Cytotoxic T cell (primary cell): ENCODE data around the gene CPVL.

DNA sequence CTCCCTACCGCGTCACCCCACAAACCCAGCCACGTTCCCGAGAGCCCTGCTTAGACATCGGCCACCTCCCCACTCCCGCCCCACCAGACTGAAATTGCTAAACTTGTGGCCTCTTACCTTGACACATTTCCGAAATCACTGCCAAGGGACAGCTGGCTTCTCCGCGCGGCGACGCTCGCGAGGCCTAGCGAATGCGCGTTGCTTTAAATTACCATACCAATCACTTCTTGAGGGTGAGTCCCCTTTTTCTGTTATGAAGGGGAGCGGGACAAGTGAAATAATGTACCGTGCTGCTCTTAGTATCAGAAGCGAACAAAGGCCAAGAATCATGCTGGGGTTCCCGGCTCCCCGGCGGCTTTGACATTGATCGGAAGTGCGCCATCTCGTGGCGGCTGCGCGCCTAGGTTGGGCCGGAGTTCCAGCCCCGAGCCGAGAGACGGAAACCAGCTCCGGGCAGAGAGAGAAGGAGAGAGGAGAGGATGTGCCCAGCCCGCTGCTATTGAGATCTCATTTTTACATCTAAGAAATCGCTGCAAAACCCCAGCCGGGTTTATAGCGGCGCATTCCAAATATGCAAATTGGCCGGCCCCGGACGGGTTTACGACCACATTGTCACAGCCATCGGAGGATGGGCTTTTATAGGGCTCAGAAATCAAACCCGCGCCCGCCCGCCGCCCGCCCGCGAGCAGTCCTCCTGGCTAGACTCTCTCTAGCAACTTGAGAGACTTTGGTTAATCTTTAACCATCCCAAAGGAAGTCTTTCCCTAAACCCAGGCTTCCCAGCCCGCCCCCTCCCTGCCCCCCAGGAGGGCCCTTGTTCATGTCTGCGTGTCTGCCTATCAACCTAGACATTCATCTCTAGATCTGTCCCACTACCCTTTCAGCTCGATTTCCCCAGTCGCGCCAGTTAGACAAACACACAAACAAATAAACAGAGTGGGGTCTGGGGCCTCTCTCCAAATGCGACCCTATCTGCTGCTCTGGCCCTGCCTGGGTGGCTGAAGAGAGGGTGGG, 5.2 kb downstream of the HOXA11 start:
- PRO-cap, 2 experiments = no peak in any of the 2 experiments

- PRO-cap, 2 experiments = no peak in any of the 2 experiments
Observed at GRCh38 chr7:27187144-27187786, 2.2 kb upstream of the HOXA11 start.

DNA sequence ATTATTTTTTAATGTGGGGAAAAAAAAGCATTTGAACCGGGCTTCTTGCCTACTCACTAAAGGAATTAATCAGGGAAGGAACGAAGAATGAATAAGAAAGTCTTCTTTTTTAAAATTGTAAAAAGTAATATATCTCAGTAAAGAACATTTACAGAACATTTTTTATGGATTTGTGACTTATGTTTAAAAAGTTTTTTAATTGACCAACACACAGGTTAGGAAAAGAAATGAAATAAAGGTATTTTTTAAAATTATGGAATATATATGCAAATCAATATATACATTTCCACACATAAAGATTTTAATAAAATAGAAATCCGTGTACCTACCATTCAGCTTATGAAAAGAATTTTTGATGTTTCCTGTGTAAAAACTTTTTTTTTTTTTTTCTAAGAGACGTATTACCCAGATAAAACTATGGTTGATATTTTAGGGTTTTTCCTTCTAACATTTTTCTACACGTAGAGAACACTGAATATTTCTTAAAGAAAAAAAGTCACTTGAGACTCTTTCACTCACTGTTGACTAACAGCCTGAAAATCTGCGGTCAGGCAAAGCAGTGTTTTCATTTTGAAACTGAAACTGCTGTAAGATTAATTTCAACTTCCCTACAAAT, 160.7 kb downstream of the TAX1BP1 start:
- PRO-cap, 2 experiments = no peak in any of the 2 experiments

DNA sequence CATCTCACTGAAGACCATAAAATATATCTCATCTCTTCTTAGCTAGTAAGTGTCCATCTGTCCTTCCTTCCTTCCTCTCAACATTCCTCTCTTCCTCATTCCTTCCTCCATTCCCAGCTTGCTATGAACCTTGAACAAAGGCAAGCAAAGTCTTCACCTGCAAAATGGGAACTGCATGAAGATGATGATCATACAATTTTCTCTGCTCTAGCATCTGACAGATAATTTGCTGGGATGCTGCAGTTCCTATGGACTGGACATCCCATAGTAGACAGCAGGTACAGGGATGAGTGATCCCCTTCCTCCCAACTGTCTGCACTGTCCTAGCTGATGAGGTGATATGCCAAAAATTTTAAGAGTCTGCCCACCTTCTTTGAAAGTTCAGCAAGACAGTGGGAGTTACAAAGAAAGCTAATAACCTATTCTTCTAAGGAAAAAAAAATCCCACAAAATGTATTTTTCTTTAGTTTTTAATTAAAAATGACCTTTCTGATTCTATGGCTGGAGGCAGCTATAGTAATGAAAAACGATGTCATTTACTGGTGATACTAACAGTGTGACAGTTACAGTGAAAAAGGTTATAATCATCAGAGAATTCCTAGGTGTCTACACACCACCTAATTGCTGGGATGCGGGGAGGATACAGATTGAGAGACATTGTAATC, 136.3 kb downstream of the JAZF1 start:
- PRO-cap, 2 experiments = no peak in any of the 2 experiments

DNA sequence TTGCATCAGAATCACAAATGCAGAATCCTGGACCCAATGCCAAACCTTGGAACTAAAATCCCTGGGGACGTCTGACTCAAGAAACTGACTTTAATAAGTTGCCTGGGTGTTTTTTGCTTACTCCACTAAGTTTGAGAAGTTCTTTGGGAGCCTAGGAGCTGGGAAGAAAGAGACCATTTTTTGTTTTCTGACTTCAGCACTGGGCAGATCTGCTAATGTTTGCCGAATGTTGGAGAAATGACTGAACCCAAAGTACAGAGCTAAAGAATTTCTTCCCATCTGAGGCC, 6.5 kb upstream of the CREB5 start:
- PRO-cap, 2 experiments = no peak in any of the 2 experiments

DNA sequence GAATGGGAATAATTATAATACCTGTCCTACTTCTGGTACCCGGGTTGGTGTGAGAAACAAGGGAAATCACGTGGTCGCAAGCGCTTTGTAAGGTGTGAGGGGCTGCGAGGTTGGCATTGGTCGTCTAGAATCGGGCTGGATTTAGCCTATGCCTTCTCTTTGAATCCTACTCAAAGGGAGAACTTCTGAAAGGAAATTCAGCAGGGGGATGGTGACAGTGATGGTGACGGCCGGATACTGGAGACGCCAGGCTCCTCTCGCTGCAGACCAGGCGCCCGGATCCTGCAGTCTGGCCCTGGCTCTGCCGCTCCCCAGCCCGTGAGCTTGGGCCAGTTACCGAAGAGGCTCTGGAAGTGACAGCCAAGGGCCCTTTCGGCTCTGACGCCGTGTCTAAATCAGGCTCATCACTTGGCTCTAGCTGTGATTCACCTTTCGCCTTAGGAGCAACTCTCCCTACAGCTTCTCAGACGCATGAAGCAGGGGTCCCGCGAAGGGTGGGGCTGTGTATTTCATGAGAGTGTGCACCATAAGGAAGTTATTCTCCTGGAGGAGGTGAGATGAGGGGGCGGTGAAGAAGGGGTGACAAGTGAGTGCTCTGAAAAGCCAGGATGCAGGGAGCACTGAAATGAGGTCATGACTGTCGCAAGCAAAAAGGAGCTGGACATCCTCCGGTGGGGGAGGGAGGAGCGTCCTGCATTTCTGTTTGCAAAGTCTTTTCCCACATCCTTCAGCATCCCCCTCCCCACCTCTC, 3.9 kb upstream of the CREB5 start:
- PRO-cap, 2 experiments = no peak in any of the 2 experiments

- PRO-cap, 2 experiments = no peak in any of the 2 experiments
Observed at GRCh38 chr7:28490709-28491407, 78.5 kb downstream of the CREB5 start.

DNA sequence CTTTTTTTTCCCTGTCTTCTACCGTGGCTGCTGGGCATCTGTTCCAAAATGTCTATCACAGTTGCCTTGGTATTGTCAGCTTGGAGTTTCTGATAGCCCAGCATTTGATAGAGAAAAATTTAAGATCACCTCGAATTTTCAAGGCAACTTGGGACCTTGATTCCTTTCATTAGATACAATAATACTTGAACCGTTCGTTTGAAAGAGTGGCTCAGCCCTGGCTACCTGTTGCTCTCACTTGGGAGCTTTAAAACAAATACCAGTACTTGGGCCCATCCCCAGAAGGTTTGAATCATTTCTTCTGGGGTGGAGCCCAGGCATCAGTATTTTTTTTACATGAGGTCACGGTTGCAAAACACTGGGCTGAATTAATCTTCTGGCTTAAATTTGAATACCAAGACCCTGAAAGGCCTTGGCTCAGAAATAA, 214.8 kb downstream of the CREB5 start:
- PRO-cap, 2 experiments = no peak in any of the 2 experiments

DNA sequence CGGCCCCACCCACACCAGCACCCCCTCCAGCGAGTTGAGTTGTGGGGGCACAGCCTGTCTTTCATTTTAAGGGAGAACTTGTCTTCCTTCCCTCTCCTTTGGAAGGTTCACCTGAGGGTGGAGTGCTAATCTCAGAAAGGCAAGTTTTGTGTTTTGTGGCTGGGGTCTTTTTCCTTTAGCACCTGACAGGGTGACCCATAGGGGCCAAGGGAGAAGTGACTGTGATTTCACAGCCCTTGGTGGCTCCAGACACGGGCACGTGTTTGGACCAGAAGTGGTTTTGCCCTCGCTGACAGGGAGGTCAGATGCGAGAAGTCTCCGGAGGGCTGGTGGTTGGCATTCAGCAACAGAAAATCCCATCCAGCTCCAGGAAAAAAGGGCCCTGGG, 272.8 kb downstream of the CREB5 start:
- PRO-cap, 2 experiments = no peak in any of the 2 experiments

DNA sequence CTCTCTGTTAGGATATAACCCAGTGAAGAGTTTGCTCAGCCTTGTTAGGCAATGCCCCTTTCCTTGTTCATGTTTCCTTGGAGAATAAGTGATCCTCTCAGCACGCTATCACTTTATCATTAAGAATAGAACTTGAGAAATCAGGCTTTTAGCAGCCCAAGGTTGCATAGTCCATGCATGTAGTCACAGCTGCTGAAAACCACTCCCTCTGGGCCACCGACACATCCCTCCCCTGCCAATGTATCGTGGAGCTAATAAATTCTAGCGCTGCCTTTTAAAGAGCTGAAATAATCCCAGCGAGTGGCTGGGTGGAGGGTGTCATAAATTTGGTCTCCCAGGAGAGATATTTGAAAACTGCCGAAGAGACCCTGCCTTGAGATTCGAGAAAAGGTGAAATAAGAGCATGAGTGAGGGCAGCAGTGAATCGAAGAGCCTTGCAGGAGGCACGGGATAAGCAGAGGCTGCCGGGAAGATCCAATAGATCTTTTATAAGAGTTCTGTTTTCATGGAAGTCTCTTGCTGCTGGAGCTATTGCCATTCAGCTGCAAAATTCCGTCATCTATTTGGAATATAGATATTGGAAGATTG, 249.9 kb downstream of the TRIL start:
- PRO-cap, 2 experiments = no peak in any of the 2 experiments

DNA sequence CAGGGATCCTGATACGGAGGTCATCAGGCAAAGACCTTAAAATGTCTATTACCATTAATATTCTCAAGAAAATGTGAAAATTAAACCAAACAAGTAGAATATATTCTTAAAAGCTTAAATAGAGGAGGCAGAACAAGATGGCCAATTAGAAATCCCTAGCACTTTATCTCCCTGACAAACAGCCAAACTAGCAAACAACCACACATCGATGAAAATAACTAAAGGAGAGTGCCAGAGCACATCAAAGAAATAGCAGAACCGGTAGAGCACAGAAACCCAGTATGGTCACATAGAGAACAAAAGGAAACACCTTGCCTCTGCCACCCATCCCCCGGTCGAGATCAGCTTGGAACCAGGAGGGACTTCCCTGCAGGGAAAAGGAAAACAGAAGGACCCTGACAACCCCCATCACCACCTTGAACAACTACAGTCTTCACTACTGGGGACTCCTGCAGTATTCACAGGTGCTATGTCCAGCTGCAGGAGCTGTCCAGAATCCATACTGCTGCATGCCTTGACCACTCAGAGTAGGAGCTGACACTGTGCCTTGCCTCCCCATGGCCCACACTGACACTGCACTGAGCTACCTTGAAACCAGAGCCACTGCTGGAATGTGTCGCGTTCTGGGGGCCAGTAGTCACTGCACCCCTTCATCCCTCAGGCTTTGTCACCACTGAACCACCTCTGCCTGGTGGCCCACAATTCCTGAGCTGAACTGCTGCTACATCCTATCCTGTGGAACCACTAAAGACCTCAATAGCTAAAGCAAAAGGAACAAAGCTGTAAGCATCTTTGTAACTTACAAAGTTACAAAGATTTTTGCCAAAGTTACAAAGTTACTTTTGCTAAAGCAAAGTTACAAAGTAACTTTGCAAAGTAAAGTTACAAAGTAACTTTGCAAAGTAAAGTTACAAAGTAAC, 66.9 kb downstream of the TRIL start:
- PRO-cap, 2 experiments = no peak in any of the 2 experiments

GRCh38 chr7:29146308-29147121, at the start of gene CPVL:
Gene CPVL (minus strand): TSS chr7:29146537.
- PRO-cap, 2 experiments = no peak in any of the 2 experiments

DNA sequence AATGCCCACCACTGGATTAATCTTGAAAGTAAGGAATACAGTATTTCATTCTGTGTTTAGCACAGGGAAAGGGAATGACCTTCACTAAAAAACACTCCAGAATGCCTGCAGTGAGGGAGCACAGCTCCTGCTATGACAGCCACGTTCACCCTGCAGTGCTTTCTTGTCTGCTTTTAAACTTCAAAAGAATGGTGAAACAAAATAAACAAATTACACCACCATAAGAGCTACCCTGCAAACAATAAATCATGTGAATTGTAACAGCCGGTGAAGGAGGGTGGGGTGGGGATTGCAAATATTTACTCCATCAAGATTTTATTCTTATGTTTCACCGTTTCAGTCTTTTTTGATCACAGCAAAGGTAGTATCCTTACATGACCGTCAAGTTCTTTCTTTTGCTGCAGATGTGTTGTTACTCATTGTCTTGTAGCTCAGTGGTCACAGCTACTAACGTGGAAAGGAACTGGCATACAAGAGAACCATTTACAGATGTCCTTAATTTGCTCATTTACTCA, 4.2 kb upstream of the CHN2 start:
- PRO-cap, 2 experiments = no peak in any of the 2 experiments

DNA sequence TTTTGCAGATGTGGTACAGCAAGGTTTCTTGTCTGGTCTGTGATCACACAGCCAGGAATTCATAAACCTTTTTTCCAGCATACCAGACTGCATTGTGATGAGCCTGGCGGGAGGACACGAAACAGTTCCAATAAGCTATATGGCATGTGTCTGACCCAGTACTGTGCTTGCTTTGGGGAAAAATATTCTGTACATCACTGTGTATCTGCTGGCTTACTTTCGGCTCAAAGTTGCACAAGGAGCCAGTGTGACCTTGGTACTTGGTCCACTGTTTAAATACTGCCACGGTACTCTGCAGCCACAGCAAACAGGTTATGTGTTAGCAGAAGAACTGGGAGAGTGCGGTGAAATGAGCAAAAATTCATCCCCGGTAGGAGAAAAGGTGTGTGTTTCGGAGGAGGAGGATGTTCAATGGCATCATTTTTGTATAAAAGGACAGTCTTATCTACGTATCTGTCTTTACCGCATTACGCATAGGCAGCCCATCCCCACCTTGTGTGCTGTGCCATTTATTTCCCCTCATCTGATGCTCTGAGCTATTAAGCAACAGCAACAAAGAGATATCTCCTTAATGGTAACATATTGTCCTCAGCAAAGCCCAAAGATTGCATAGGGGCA, 36.5 kb downstream of the CHN2 start:
- PRO-cap, 2 experiments = no peak in any of the 2 experiments

GRCh38 chr7:29297112-29297917, 102.7 kb downstream of the CHN2 start:
- PRO-cap, 2 experiments = no peak in any of the 2 experiments

DNA sequence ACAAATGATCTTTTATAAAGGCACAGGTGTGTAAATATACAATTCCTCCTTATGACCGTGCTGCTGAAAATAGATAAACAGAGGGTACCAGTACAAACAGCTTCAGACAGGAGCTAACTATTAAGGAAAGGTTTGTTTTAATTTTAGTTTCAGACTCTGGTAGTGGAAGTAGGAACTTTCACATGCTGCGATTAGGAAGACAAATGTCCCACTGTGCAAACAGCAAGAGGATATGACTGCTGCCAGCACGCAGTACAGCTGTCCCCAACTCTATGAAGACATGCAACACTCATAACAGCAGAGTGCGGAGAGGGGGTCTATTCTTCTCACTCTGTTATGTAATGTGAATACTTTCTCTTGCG, 142.6 kb downstream of the CHN2 start:
- PRO-cap, 2 experiments = peak in 1 of 2 experiments; most common plus-strand start position 292 of the sequence (in 1); most common minus-strand start position 274 of the sequence (in 1)

DNA sequence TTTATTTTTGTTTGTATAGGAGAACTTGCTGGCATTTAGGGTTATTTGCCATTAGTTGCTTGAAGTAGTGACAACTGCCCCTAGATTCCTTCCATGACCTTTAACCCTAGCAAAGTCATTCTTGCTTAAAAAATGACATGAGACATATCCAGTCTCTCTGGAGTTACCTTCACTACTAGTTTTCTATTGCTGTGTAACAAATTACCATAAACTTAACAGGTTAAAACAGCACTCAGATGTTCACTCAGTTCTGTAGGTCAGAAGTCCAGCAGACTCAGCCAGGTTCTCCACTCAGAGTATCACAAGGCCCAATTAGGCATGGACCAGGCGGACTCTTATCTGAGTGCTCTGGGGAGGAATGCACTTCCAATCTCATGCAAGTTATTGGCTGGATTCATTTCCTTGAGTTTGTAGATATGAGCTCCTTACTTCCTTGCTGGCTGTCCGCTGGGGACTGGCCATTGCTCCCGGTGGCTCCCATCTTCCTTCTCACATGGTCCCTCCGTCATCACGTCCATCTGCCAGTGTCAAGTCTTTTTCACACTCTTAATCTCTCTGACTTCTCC, 137.1 kb upstream of the PRR15 start:
- PRO-cap, 2 experiments = no peak in any of the 2 experiments

GRCh38 chr7:29480438-29480839, 83.2 kb upstream of the PRR15 start:
- PRO-cap, 2 experiments = no peak in any of the 2 experiments

- PRO-cap, 2 experiments = no peak in any of the 2 experiments
Observed at GRCh38 chr7:29566470-29567043, 2.9 kb downstream of the PRR15 start.

GRCh38 chr7:29607918-29608291, 44.3 kb downstream of the PRR15 start:
- PRO-cap, 2 experiments = no peak in any of the 2 experiments